ENCODE data around the gene FBP1.

GRCh38 chr9:94176895-94177407 lies 82.1 kb upstream of the ZNF169 start:
- PRO-cap, result no peak

DNA sequence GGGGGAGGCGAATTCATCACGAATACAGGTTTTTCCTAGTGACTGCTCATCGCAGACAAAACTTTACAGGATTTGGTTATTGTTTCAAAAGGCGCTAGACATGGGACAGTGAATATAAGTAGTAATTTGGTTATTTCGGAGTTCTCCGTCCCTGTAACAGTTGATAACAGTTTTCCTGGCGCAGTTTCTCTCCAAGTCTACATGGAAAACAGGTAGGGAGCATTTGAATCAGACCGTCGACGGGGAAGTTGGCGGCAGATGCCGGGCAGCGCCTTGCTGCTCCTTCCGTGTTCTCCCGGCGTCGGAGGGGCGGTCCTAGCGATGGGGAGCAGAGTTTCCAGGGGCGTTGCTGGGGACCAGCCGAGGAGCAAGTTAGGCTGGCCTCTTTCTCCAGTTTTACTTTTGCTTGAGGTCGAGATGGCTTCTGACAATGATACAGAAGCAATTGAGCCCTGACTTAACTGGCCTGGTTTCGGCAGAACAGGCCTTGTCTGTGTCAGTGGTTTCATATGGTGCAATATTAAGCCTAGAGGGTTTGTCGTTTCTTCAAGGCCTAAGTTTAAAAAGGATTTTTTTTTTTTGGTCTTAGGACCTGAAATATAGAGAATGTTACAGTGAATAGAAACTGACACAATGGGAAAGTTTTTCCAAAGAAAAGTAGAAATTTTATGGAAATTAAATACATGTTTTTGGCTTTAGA lies 835 bp downstream of the MFSD14B start:
- PRO-cap, result no peak

GRCh38 chr9:94438043-94438721 lies 63.8 kb downstream of the MFSD14B start:
- PRO-cap, result no peak

DNA sequence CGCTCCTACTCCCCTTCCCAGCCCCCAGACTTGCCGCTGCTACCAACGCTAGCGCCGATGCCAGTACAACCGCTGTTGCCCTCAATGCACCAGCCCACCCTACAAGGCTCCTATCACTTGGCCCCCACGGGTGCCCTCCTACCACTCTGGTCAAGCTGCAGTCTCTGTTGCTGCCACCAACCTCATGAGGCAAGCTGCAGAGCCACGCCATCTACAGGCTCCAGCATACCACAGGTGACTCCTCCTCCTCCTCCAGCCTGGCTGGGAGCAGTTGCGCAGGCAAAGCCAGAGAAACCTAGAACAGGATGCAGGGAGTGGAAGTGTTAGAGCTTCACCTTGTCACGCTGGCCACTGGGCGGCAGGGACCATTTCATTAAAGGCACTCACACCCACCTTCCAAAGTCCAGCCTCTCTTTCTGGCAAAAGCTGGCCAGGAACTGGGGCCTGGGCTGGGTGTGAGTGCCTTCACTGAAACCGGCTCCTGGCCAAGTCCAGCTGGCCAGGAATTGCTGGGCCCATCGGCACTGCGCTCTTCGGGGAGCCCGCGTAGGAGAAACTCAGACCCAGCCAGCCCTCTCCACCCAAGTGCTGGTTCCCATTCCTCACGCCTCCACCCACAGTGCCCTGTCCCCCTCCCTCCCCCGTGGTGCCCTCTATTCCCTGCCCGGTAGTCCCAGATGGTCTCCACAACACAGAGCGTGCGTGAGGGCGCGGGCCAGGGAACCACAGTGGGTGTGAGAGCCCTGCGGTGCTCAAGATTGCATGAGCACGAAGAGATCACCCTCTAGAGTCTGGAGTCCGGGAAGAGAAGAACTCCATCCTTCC lies 40.4 kb downstream of the FBP2 start:
- PRO-cap, result no peak

DNA sequence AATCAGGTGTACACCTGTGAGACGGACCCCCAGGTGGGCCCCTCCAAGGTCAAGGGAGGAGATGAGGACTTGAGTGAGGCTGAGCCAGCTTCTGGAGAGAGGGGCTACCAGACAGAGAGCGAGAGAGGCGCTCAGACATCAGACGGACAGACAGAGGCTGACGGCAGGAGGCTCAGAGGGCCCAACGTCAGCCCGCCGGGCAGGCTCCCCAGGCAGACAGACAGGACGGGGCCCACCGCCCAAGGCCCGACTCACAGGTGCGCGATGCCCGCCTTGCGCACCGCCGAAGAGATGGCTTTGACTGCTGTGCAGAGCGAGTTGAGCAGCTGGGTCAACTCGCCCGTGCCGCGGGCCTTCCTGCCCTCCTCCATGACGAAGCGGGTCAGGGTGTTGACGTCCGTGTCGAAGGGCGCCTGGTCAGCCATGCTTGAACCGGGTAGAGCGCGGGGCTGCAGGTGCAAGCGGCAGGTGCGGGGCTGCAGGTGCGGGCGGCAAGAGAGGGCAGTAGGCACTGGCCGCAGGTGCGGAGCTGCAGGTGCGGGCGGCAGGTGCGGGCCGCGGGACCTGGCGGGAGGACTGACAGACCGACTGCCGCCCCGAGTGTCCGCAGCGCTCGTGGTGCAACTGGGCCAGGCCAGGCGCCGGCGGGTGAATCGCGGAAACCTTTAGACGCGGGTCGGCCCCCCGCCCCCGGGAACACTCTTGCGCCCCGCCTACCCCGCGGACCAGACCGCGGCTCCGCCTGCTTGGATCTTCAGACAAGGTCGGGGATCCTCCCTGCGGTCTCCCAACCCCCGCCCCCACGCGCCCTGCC lies at the start of gene FBP1:
TSS of gene FBP1 (minus strand) at position 633 of the 814 bp plus-strand sequence.
- PRO-cap, result no peak

DNA sequence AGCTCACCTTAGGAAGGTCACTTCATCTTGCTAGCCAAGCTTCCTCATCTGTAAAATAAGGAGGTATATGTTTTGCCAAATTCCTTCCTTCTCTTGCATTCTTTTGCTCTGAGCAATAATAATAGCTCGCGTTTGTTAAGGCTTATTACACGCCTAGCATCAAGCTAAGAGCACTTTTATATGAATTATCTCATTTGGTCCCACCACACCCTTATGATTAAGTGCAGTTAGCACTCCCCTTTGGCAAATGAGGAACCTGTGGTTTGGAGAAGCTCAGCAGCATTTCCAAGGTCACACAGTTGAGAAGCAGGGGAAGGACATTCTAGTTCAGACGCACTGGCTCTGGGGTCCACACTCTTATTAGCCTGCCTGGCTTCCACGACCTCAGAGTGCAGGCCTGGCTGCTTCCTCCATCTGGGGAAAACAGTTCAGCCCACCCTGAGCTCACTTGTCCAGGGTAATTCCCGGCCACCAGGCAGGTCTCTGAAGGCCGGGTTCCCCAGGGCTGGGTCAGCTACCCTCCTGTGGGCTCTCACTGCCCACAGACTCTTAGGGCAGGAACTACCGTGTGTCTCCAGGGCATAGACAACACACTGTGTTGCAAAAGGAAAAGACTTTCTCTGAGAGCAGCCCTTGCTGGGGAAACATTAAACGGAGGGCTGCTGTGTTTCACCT lies 9.9 kb upstream of the FBP1 start:
- PRO-cap, result no peak

- PRO-cap, result no peak
These were observed 33.6 kb downstream of the AOPEP start for GRCh38 chr9:94759979-94760545.

DNA sequence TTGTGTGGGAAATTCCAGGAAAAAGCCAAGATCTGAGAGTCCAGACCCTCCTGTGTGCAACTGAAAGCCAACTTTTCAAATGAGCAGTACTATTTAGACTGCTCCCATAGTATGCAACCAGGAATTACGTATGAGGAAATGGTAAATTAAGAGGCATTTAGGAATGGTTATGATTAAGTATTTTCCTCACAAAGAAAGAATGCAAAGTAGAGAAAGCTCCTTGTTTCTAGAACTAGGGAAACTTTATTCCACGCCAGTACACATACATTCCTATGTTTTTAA lies 55.9 kb downstream of the AOPEP start:
- PRO-cap, result no peak

DNA sequence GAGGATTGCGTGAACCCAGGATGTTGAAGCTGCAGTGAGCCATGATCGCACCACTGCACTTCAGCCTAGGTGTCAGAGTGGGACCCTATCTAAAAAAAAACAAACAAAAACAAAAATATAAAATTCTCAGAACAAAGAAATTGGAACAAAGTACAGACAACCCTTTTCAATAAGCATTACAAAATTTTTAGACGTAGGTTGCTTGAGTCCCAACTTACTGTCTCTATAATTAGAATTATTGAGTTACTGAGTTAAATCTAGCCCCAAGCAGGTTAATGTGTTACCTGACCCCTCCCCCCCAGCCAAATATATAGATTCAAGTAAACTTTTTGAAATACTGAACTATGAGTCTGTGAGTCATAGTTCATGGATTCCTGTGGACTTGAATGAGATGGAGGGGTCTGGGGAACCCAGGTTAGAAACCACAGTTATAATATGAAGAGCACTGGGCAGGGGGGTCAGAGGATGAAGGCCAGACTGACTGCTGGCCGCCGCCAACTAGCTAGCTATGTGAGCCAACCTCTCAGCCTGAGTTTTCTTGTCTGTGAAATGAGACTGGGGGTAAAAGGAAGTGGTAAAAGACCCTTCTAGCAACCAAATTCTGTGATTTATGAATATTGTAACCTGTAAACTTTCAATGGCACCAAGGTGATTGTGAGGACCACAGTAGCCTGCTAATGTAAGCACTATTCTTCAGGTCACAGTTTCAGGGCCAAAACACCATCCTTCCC lies 173.3 kb downstream of the AOPEP start:
- PRO-cap, result no peak

GRCh38 chr9:94924098-94924607 lies 197.7 kb downstream of the AOPEP start:
- PRO-cap, result no peak

GRCh38 chr9:94987699-94988184 lies 261.2 kb downstream of the AOPEP start:
- PRO-cap, result no peak

DNA sequence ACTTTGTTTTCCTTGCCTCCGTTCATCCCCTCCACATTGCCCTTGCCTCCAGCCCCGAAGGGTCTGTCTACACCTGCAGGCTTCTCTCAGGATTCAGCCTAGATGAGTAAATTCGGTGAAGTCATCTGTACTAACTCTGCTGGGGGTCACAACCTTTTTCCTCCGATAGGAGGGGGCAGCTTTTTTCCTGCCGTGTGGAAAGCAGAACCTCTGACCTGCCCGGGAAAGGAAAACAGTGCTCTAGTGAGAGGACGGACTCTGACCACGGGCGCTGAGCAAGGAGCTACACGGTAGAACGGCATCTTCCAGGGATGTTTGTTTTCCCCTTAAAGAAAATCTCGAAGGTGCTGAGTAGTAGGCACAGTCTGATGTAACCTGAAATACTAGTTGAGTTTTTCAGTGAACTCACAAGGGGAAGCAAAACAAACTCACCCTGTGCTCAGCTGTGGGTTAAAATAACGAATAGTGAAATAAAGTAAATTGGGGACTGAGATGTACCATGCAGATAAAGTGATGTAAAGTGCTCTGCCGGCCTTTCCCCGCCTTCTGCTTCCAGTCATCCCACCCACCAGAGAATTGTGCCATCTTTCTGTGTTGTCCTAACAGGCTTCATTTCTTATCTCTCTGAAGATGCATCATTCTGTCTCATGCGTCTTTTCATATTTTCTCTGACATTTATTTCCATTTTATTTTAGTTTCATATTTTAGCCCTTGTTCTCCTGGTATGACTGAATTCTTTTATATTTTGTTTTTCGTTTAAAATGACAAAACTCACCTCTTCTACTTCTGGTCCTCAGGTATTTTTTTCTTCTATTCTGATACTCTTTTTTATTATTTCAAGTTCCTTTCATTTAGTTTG lies 281.9 kb downstream of the AOPEP start:
- PRO-cap, result no peak

DNA sequence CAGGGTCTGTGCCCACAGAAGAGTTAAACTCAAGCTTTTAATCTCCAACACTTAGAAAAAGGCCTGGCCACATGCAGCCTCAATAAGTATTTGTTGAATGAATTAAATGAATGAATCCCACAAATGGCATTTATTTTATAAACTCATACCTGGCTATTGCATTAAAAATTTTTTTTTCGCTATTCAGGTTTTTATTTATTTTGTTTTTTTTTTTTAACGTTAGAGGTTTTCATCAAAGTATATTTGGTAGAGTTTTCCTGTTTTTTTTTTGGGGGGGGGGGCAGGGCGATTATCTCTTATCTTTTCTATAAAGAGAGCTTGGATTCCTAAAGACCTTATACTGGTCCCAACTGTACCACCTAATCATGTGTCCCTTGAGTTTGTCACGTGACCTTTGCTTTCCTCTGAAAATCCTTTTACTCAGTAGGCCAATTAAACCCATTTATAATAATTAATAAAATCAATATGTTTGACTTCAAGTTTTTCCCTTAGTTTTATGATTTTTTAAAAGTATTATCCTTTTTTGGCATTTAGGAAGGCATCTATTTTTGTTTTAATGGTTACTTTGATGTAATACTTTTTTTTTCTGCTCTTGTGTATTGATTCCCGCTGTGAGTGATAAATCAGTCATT lies 286.3 kb downstream of the AOPEP start:
- PRO-cap, result no peak

- PRO-cap, result no peak
These were observed 293.5 kb downstream of the AOPEP start for GRCh38 chr9:95019646-95020750.

DNA sequence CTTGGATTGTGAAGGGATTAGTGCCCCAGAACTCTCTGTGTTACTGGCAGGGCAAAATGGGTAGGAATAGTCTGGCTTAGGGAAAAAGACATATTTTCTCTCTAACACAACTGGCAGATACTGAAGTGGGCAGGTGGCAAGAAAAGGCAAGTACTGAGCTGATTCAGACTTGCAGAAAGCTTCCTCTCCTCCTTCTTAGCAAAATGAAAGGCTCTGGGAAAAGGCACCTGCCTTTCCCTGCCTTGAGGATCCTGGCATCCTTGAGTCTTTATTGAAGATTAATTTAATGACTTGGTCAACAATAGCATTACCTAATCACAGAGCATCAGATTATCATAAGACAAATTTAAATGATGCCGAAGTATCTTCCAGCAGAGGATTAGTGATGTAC lies 294.7 kb downstream of the AOPEP start:
- PRO-cap, result no peak

GRCh38 chr9:95022778-95023873 lies 294.4 kb downstream of the FANCC start:
- PRO-cap, result no peak

GRCh38 chr9:95030288-95030866 lies 287.1 kb downstream of the FANCC start:
- PRO-cap, result no peak

- PRO-cap, result no peak
These were observed 284.6 kb downstream of the FANCC start for GRCh38 chr9:95032896-95033267.

DNA sequence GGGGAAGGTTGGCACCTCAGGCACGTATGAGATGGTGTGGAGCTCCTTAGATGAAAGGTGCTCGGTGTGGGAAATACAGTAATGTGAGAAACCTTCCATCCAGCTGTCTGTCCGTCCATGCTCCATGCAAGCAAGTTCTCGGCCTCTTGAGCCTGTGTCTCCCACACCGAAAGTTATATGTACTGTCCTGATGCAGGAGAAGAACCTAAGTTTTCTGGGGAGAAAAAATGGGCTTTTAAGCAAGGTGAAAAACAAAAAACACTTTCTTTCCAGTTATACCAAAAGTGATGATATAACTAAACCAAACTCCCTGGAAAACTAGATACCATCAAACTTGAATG lies 279.6 kb downstream of the FANCC start:
- PRO-cap, result no peak

DNA sequence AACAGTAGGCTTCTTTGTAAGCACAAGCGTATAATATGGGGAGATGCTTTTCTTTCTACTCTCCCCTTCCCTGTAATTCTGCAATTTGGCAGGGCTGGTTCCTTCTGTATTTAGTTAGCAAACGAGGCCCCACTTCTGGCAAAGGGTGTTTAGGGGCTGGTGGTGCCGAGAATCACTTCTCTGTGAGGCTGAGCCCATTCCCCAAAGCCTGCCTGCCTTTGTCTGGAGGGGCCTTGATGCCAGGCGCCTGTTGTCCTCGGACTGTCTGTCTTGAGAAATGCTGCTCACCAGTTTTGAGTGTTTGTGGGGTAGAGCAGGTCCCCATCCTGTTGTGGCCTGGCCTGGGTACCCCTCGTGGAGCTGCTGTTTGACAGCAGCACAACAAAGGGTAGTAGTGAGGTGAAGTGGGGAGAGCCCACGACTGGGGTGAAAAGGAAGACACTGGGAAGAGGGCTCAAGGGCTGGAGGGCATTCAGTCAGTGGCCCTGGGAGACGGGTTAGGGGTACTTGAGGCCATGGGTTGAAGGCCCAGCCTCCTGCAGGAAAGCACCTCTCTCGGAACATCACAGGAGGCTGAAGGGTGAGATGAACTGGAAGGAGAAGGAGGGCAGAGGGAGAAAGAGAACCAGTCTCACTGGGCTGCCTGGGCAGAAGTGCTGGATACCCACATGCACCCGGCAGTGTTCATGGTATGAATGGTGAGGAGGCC lies 259.0 kb downstream of the FANCC start:
- PRO-cap, result no peak

Data from SP-49 (cell line).